Breast (tissue), 4 donors: ENCODE results near the genes ZNF442 and JUNB.

- PRO-cap, 3 experiments = peak in 2 of 3 experiments; most common plus-strand start chr19:11673991 (in 1); most common minus-strand start chr19:11673910 (in 2)
- RRBS = no CpG with 5 or more reads among the region's 20 CpGs
These were observed 64.9 kb downstream of the ZNF823 start for GRCh38 chr19:11673757-11674247.

DNA sequence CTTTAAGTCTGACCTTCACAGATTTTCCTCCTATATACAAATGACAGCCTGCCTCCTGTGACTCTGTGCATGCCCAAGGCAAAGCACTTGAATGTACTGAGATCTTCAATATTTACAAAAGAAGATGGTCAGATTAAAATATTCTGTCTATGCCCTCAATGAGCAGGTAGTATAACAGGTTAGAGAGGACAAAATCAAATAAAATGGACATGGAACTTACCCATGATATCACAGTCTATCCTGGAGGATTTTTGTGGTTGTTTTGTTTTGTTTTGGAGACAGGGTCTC, 42.0 kb downstream of the ZNF823 start:
- PRO-cap, 3 experiments = no peak in any of the 3 experiments

DNA sequence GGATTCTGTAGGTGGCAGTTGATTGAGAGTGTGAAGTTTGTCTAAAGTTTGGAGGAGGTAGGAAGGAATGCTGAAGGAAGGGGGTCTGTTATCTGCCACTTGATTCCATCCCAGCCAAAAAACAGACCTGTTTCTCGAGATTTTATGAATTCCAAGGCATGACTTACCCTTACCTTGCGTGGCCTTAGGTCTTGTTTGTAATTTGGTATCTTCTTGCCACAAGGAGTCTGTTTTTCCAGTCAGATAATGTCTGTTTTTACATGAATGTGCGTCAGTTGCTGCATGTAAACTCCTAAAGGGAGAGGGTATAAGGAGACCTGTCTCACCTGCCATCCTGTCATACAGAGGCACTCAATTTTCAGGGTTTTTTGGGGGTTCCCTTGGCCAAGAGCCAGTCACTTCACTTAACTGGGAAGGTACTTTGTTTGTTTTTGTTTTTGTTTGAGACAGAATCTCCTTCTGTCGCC, 1.1 kb downstream of the ZNF763 start:
- PRO-cap, 3 experiments = no peak in any of the 3 experiments
- RRBS = no CpG with 5 or more reads among the region's 4 CpGs

DNA sequence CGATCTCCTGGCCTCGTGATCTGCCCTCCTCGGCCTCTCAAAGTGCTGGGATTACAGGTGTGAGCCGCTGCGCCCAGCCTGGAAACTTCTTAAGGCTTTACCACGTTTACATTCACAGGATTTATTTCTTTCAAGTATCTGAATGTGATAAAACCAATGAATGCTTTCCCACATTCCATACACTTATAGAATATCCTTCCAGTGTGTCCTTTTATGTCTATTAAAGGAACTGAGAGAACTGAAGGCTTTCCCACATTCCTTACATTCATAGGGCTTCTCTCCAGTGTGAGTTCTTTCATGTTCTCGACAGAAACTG, 22.5 kb downstream of the ZNF44 start:
- PRO-cap, 3 experiments = no peak in any of the 3 experiments
- RRBS = no CpG with 5 or more reads among the region's 7 CpGs

DNA sequence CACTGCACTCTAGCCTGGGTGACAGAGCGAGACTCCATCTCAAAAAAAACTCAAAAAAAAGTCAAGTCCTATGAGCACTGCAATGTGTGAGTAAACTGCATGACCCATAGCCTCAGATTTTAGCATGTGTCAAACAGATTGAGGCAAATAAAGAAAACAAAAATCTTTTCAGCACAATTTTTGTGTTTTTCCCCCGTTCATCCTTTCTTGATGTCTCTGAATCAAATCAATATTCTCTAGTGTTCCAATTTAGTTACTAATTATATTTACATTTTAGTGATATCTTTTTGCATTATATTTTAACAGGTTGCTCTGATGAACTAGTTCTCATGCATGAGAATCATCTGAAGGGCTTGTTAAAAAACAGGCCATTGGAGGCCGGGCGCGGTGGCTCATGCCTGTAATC, 8.7 kb downstream of the ZNF44 start:
- PRO-cap, 3 experiments = no peak in any of the 3 experiments
- RRBS = no CpG with 5 or more reads among the region's 5 CpGs

- PRO-cap, 3 experiments = peak in 3 of 3 experiments; most common plus-strand start chr19:12365281 (in 2); most common minus-strand start chr19:12365475 (in 2)
- RRBS = 3% methylated on average over 15 of the region's 57 CpGs
These were observed at the start of gene ZNF442 for GRCh38 chr19:12365108-12366170. TSS of gene ZNF442 (minus strand) at chr19:12365683.

- PRO-cap, 3 experiments = no peak in any of the 3 experiments
- RRBS = no CpG with 5 or more reads among the region's 3 CpGs
These were observed 8.1 kb upstream of the ZNF442 start for GRCh38 chr19:12373627-12373874.

DNA sequence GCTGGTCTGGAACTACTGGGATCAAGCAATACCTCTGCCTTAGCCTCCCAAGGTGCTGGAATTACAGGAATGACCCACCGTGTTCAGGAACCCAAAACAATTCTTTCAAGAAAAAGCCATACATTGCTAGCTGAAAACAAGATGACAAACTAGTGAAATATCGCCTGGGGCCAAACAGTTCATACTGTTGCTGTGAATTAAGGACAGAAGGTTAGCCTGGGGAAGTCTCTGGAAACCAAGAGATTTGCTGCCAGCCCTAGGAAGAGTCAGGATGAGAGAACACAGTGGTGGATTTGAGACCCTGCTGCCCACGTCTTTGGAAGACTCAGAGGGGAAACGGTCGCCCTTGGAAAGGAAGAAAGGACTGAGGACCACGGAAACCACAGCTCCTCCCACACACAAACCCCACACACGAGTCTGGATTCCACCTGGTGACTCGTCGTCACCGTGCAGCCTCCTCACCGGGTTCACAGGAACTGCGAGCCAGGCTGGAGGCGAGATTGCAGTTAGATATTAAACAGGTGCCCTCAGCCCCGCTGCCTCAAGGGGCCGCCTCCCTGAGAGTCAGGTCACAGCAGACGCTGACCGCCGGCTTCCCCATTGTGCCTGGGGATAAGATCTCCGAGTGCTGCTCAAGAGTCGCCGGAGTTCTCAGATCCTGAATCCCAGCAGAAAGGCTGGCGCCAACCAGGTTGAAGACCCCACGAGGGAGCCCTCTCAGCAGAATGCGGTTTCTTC, 948 bp downstream of the ZNF443 start:
- PRO-cap, 3 experiments = no peak in any of the 3 experiments
- RRBS = no CpG with 5 or more reads among the region's 24 CpGs

GRCh38 chr19:12647109-12648177, 19.1 kb downstream of the MAN2B1 start:
- PRO-cap, 3 experiments = no peak in any of the 3 experiments
- RRBS = 23% methylated on average over 2 of the region's 47 CpGs

DNA sequence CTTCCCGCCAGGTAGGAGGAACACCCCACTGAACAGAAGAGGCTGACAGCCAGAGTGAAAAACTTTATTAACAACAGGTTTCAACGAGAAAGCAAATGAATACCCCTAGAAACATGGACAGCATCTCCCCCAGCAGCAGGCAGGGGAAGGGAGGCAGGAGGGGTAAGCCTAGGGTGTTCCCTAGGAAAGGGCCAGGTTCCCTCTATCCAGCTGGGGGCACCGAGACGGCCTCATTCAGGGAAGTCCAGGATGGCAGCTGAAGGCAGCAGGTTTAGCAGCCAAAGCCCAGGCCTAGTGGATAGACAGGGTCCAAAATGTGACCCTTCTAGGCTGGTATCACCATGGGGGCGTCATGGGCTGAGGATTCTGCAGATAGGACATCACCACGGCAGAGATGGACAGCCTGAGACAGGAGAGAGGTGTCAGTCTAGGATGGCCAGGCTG, 1.2 kb downstream of the WDR83OS start:
- PRO-cap, 3 experiments = no peak in any of the 3 experiments
- RRBS = no CpG with 5 or more reads among the region's 6 CpGs

GRCh38 chr19:12706347-12706592, 9.8 kb upstream of the FBXW9 start:
- PRO-cap, 3 experiments = no peak in any of the 3 experiments
- RRBS = no CpG with 5 or more reads among the region's 6 CpGs

DNA sequence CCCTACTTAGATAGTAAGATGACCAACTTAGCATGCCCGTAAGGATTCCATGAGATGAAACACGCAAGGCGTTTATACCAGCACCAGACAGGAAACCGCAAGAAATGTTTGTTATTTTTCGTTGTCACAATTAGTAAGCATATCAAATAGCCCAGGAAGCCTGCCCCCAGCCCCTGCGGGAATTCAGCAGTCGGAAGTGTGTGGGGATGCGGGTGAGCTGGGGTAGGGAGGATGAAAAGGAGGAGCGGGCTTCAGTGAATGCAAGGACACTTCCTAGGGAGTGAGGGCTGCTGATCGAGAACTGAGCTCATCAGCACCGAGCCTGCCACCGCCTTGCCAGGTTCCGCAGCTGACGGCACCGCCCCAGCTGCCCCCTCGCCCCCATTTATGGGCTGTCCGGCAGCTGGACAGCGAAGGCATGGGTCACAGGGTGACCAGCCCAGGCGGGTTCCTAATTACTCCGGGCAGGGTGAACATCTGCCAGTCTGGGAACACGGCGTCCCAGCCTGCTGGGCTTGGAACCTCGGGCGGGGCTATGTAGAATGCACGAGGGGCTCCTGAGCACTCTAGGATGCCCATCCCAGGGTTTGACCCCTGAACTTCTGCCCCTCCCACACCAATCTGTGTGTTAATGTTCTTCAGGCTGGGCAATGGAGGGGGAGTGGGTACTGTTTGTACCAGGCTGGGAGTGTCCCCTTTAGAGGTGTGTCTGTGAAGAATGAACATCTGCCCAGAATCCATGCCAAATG, 1.5 kb upstream of the BEST2 start:
- PRO-cap, 3 experiments = no peak in any of the 3 experiments
- RRBS = 11% methylated on average over 4 of the region's 25 CpGs

DNA sequence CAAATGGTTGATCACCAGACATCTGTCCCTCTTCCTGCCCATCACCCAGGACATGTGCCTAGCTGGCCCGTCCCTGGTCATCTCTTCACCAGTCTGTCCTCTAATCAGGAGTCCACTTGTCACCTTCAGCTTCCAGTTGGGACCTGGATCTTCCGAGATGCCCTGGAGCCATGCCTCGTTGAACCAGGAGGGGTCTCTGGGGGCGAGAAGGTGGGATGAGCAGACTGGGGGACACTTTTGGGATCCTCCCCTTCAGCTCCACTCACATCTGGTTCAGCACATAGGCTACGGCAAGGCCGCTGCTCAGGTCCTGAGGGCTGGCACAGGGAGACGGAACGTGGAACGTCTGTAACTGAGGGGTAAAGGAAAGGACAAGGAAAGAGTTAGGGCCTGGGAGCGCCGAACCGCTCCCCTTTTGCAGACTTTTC, 792 bp downstream of the HOOK2 start:
- PRO-cap, 3 experiments = no peak in any of the 3 experiments
- RRBS = no CpG with 5 or more reads among the region's 12 CpGs

DNA sequence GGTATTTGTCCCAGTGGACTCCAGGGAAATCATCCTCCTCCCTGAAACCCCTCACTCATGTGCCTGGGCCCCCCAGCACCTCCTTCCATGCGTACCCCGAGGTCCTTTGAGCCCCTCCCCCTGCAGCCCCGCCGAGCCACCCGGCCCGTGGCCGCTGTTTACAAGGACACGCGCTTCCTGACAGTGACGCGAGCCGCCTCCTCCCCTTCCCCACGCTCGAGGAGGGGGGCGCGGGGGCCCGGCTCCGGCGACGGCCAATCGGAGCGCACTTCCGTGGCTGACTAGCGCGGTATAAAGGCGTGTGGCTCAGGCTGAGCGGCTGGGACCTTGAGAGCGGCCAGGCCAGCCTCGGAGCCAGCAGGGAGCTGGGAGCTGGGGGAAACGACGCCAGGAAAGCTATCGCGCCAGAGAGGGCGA, at the start of gene JUNB:
Gene JUNB, plus strand, starts transcription at position 322 of the 417 bp plus-strand sequence.
- PRO-cap, 3 experiments = peak in 3 of 3 experiments; most common plus-strand start position 322 of the sequence (in 3); most common minus-strand start position 108 of the sequence (in 1)
- RRBS = under 1% methylated on average over 10 of the region's 34 CpGs

- PRO-cap, 3 experiments = no peak in any of the 3 experiments
- RRBS = 4% methylated on average over 7 of the region's 61 CpGs
These were observed 9.2 kb downstream of the MAST1 start for GRCh38 chr19:12847389-12848137.

- PRO-cap, 3 experiments = peak in 1 of 3 experiments; most common plus-strand start chr19:12867745 (in 1); most common minus-strand start chr19:12867666 (in 1)
- RRBS = 4% methylated on average over 5 of the region's 30 CpGs
These were observed 13.8 kb downstream of the DNASE2 start for GRCh38 chr19:12867396-12867861.

DNA sequence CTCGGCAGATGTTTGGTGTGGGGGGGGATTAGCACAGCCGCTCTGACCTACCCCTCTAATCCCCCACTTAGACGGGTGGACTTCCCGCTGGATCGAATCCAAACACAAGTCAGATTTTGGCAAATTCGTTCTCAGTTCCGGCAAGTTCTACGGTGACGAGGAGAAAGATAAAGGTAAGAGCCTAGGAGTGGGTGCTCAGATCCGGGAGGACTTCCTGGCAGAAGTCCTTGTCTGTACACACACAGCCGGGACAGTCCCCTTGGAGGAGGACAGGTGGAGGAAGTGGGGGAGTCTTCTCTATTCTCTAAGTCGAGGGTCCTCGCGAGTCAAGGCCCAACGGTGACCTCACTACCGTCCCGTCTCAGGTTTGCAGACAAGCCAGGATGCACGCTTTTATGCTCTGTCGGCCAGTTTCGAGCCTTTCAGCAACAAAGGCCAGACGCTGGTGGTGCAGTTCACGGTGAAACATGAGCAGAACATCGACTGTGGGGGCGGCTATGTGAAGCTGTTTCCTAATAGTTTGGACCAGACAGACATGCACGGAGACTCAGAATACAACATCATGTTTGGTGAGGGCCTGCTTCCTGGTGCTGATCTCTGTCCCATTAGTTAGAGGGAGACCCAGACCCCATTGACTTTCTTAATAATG, 778 bp downstream of the CALR start:
- PRO-cap, 3 experiments = no peak in any of the 3 experiments
- RRBS = under 1% methylated on average over 4 of the region's 25 CpGs

GRCh38 chr19:12946073-12946778, 564 bp downstream of the RAD23A start:
- PRO-cap, 3 experiments = peak in 3 of 3 experiments; most common plus-strand start chr19:12946299 (in 1); most common minus-strand start chr19:12946227 (in 2)
- RRBS = no CpG with 5 or more reads among the region's 42 CpGs

GRCh38 chr19:12998181-12998751, 3.0 kb downstream of the NFIX start:
- PRO-cap, 3 experiments = no peak in any of the 3 experiments
- RRBS = no CpG with 5 or more reads among the region's 20 CpGs

GRCh38 chr19:13013634-13014547, 18.6 kb downstream of the NFIX start:
- PRO-cap, 3 experiments = peak in 2 of 3 experiments; most common plus-strand start chr19:13014370 (in 1); most common minus-strand start chr19:13013805 (in 1)
- RRBS = 8% methylated on average over 11 of the region's 49 CpGs